Hematopoietic multipotent progenitor cell (in vitro differentiated cells): ENCODE results near the gene ETS2.

DNA sequence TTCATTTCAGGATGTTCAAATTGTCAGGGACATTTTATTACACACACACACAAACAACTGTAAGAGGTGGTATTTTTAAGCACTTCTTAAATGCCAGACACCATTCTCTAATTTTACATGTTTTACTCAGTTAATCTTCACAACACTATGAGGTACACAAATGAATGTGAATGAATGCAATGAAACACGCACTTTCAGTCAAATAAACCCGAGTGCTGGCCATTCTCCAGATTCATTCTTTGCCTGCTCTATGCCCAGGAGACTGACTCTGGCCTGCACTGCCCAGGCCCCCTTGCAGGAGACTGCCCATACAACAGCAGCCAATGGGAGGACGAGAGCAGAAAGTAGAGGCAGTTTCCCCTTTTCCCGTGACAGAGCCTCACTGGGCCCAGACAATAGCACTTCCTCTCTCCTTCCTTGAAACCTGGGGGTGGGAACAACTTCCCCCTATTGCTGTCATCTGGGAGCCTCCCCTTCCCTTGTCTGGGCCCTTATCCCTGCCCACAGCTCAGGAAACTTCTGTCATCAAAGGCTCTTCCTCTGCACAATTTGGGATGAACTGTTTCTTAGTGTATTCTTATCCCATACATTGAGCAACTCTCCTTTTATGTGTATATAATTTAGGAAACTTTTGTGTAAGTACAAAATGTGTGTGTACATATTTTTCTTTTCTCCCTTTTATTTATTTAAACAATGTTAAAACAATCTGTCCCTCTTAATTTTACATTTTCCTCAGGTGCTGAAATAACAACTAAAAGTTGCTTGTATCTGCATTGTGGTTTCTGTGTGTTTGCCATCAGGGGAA is 60.8 kb upstream of the KCNJ15 start:
- CAGE, long polyA plus RNA: no peak

- CAGE, long polyA plus RNA: no peak
Observed at GRCh38 chr21:38303162-38303762, 46.5 kb downstream of the KCNJ15 start.

DNA sequence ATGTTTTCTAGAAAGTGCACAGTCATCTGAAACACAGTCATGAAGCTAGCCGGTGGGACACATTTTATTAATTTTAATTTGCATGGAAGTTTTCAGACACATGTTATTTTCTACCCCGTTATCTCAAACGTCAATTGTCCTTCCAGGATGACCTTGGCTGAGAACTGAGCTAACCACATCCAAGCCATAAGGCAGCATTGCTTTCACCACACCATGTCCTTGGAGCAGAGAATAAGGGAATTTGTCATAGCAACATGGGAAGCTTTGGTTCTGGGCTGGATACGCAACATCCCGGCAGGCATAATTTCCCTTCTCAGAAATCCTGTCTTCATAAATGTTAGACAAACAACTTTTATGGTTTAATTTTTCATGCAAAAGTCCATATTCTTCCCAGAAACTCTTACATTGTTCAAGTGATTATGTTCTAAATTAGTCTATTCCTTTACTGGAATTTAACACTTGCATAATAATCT is 51.7 kb downstream of the KCNJ15 start:
- CAGE, long polyA plus RNA: no peak

DNA sequence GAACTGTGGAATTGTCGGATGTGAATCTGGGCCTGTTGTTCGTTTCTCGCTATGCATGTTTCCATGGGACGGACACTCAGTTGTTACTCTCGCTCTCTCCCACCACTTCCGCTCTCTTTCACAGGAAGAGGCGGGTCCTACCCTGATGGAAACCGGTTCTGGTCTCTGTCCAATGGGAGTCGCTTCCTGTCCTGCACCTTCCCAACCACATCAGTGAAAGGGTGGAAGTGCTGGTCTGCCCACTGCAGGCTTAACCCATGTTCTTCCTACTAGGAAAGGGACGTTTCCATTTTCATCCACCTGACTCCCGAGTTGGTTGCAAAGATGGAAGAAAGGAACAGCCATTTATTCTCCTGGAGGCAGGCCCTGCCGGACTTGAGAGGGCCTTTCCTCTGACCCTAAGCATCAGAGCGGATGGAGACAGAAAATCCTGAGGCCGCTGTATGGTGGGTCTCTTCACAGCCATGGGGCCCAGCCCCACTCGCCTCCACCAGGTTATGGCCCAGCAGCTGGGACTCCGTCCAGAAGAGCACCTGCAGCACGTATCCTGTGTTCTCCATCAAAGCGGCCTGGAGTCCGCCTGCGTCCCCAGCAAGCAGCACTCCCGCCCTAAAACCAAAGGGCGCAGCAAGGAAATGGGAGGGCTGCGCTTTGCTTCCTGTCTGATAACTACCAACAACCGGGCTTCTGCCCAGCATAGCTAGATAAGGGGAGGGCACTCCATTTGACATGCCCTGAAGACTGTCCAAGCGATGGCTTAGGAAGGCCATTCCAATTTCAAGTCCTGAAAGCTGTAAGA is 119.7 kb downstream of the KCNJ15 start:
- CAGE, long polyA plus RNA: no peak

DNA sequence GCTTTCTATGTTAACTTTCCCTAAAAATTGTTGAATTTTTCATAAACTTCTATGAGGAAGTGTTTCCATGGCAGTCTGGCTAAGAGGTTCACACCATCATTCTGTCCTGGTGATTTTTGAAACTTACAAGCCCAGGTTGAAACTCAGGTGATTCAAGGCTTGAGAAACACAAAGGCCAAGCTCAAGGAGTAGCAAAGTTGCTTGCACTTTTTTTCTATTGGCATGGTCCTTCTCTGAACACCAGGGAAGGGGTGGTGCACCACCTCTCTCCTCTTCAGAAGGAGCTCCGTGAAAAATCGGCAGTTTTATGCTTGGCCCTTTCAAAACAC is 43.1 kb downstream of the ERG start:
- CAGE, long polyA plus RNA: no peak

DNA sequence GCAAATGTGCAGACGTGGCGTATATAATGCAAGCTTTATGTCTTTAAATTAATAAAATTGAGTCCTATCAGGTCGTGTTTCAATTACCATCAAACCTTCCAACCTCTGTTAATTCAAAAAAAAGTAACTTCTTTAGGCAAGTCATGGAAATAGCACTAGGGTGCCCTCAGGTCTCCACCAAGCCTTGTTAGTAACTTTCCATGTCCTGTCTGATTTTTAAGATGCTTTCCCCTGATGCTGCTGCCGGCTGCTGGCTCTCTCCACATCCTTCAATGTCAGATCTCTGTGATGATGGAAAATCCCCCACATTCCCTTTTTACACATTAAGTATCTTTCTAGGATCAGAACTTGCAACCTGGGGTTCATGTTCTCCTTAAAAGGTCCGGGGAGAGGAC is 3.0 kb downstream of the ERG start:
- CAGE, long polyA plus RNA: no peak

GRCh38 chr21:38495696-38496271 is 2.5 kb downstream of the ERG start:
- CAGE, long polyA plus RNA: no peak

DNA sequence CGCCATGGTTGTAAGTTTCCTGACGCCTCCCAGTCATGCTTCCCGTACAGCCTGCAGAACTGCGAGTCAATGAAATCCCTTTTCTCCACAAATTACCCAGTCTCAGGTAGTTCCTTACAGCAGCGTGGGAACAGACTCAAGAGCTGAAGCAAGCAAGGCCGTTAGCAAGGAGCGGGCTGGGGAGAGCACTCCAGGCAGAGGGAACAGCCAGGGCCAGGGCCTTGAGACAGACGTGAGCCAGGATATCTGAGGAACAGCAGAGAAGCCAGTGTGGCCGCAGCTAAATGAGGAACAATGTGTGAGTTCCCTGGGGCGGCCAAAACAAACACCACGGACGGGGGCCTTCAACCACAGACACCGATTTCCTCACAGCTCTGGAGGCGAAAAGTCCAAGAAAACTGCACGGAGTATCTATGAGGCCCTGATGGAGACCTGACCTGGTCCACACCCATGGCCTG is 54.1 kb upstream of the ETS2 start:
- CAGE, long polyA plus RNA: no peak

GRCh38 chr21:38805413-38806209 is at the start of gene ETS2:
Gene ETS2, plus strand, starts transcription at chr21:38805929.
- CAGE, long polyA plus RNA: no peak

DNA sequence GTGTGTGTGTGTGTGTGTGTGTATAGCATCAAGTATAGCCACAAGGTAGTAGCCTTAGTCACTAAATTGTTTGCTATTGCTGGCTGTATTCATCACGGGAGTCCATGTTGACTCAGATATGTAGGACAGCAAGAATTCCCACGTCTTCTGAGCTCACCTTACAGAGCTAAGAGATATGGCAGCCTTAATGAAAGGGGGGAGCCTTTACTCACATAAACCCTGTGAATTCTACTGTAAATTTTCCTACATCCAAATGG is 9.4 kb downstream of the ETS2 start:
- CAGE, long polyA plus RNA: no peak

- CAGE, long polyA plus RNA: no peak
Observed at GRCh38 chr21:38822495-38823350, 17.0 kb downstream of the ETS2 start.

DNA sequence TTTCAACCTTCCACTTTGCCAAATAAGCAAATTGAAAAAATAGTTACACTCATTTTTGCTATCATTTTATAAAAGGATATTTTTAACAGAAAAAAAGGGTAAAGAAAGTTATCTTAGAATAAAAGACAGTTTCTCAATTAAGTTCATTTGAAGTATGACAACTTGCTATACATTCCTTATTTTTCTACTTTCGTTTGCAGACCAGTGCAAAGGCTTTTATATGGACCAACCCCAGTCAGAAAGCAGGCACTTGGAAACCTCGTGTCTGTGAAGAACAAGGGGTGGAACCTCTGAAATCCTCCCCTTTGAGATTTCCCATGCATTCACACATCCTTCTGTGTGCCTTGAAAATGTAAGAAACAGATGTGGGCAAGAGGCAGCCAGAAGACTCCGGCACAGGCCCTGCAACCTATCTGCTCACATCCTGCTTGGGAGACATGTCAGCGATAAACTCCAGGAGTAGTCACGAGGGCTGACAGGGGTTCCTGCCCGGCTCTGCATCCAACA is 42.4 kb downstream of the ETS2 start:
- CAGE, long polyA plus RNA: no peak

GRCh38 chr21:38903382-38904533 is 98.0 kb downstream of the ETS2 start:
- CAGE, long polyA plus RNA: no peak

DNA sequence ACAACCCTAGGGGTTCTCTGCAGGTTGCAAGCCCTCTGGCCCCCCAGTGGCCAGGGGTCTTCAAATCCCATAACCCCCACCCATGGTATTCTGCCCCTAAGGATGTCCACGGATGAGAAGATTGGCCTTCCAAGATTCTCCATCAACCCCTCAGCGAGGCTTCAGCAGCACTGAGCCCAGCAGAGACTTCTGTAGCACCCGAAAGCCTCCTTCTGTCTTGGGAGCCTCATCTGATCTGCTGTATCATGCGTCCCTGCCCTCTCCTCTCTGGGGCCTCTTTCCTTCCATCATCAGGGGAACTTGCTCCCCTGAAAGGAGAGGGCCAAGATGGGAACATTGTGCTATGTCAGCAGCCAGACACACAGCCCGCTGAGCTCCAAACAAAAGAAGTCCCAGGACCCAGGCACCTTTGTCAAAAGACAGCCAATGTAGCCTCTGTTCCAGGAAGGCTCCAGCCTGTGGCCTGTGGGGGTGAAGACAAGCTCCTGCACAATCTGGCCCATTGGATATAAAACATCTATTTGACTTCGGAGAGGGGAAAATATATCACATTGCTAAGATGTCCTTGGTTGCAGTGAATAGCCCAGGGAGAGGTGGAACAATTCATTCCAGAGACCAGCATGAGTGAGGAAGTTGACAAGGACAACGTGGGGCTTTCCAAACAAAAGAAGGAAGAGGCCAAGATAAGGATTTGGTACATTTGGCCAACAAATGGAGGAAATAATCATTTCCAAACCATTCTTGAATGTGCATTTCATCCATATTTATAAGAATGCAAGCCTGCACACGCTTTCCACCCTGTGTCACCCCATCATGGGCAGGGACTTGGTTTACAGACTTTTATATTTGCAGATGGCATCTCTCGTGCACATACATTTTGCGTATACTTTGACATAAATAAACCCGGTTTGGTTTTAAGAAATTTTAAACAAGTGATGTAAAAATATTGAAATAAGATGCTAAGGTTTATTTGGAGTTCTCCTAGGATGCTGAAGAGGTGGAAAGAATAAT is 186.9 kb downstream of the ETS2 start:
- CAGE, long polyA plus RNA: no peak

DNA sequence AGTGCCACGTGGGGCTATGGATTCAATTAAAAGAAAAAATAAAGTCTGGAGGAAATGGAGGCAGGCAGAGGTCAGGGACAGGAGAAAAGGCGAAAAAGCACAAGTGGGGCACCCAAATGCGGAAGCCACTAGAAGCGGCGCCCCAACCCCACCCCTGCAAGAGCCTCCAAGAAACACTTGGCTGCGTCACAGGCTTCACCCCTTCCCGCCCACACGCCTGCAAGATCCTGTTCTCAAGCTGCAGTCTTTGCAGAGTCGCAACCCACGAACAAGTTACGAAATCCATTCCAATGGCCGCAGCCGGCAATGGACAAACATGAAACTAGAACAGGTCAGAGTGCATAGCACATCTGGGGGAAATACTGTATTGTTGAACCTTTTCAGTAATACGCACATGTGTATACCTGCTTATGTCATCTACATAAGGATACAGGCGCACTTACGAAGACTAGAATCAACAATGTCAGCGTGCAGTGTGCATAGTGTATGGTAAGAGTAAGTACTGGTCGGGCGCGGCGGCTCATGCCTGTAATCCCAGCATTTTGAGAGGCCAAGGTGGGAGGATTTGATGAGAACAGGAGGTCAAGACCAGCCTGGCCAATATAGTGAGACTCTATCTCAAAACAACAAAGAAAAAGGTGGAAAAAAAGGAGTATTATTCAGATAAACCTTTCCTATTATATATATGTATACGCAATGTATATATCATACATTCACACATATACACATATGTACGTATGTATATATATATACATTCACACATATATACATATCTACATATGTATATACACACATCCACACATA is 103.5 kb downstream of the PSMG1 start:
- CAGE, long polyA plus RNA: no peak

DNA sequence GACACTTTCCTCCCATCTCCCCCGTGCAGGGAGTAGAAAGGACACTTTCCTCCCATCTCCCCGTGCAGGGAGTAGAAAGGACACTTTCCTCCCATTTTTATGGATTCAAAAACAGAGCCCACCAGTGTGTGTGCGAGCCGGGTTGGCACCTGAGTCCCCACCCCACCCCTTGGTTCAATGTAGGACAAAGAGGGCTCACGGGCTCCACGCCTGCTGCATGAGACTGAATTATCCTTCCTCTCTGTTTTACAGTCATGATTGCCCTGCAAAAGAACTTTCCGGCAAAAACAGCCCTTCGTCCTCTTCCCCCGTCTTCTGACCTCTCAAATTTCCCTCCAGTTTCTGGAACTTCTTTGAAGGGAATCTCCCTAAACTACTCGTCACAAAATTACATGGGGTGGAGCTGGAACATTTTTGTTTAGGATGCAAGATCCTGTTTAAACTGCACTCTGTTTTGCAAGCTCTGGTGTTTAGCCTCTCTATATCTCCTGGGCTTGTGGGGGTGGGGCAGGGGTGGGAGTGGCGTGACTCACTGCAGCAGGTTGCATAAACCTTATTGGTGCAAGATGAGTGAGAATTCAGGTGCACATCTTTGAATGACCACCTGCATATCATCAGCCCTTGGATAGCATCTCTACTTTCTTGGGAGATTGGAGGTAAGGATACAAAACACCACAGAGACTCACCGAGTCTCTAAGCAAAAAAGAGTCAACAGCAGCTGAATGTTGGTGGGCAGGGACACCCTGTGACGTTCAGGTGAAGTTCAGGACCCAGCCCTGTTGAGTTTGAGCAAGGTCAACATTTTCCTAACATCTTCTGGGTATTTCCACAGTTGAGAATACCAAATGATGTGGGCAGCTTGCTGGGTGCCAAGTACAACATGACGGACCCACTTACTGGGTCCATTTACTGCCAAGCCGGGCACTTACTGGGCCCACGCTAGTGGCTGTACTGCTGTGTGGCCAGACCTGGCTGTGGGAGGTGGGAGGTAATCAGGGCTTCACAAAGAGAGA is 99.6 kb downstream of the PSMG1 start:
- CAGE, long polyA plus RNA: no peak

GRCh38 chr21:39187010-39187699 is 3.9 kb upstream of the PSMG1 start:
- CAGE, long polyA plus RNA: no peak

DNA sequence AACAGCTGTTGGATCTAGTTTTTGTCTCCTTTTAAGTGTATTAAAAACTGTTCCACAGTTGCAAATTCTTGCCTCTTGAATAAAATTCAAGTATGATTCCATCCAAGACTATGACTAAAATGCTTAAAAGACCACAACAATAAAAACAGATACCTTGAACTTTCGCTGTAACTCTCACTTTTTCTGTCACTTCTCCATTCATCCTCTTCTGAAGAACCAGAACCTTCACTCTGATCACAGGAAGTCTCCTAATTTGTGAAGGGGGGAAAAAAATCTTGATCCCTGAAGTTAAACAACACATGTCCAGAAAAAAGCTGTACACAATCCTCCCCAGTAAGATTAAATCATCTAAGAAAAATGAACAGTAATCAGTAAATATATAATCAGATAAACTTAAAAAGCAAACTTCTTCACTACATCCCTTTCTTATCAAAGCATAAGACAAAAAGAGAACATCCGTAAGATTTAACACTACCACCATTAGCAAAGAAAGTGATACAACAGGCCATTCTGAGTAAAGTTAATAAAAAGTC is 55.1 kb upstream of the PSMG1 start:
- CAGE, long polyA plus RNA: no peak

- CAGE, long polyA plus RNA: no peak
Observed at GRCh38 chr21:39276988-39277635, 36.3 kb downstream of the BRWD1 start.

DNA sequence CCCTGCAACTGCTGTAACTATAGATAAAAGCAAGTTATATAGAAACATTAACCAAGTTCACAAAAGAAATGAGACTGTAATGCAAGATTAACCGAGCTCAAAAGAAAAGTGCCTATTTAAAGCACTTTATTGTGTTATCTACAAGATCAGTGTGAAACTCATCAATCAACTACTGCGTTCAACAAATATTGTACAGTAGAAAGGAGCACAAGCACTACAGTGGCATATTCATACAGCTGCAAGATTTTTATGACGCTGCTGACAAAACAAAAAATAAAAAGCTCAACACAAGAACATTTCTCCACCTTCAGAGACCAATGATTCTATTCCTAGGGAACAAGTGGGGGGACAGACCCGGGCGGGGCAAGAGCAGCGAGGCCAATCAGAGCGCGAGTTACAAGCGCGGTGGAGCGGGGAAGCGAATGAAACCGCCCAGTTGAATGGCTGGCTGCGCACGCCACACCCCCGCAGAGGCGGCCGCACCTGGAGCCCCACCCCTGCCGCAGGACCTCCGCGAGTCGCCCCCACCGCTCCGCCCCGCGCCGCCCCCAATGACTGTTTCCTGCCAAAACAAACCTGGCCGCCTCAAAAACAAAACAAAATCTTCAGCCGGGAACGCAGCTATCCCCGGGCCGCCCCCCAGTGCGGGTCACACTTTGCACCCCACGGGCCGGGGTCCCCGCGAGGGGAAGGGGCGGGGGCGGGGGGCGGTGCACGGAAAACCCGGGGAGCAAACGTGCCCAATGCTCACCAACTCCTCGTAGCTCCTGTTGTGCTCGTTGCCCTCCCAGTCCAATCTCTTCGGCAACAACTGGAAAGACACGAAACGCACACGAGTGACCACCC is 1.1 kb downstream of the BRWD1 start:
- CAGE, long polyA plus RNA: no peak